Urinary bladder (tissue), 3 donors: ENCODE results near the genes RGPD3, RGPD4, SULT1C2, GCC2 and LIMS1.

DNA sequence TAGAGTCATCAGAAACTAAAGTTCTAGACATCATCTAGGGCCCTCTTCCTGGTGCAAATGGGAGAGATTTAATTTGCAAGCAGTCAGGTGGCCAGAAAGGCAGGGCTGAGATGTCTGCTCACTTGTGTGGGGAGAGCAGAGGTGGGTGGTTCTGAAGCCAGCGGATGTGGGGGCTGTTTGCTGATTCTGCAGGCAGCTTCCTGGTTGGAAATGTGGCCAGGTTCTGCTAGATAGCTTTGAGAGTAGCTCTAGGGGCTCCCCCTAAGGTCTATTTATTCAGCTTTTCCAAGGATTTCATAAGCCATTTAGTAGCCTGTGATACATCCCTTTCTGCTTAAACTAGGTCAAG, 138.2 kb upstream of the ECRG4 start:
- PRO-cap, result no peak
- RAMPAGE, long total RNA, result no peak

- PRO-cap, result no peak
- RAMPAGE, long total RNA, result no peak
Observed at GRCh38 chr2:106095582-106096171, 30.2 kb downstream of the ECRG4 start.

DNA sequence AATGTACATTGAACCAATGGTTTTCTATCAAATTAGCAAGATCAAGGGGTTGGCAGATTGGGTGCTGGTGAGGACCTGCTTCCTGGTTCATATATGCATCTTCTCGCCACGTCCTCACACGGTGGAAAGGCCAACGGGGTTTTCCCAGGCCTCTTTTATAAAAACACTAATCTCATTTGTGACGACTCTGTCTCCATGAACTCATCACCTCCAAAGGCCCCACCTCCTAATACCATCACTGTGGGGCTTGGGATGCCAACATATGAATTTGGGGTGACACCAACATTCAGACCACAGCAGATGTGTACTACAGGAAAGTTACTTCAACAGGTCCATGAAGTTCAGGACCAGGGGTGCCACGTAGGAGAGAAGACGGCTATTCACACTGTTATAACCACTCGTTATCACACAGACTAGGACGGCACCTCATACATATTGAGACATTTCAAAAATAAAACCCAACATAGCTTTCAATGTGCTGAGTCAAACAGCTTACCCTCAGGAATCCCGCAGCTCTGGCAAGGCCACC, 49.4 kb downstream of the UXS1 start:
- PRO-cap, result no peak
- RAMPAGE, long total RNA, result no peak

DNA sequence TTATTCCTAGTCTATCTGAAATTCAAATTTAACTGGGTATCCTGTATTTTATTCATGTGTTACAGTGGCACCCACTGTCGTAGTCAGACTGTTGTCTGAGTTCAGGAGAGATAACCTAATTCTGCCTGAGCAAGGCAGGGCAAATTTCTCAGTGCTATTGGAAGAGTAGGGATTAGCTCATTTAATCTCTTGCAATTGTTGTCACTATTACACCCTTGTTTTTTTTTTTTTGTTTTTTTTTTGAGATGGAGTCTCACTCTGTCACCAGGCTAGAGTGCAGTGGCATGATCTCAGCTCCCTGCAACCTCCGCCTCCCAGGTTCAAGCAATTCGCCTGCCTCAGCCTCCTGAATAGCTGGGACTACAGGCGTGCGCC, 127.7 kb downstream of the RGPD3 start:
- PRO-cap, result no peak
- RAMPAGE, long total RNA, result no peak

DNA sequence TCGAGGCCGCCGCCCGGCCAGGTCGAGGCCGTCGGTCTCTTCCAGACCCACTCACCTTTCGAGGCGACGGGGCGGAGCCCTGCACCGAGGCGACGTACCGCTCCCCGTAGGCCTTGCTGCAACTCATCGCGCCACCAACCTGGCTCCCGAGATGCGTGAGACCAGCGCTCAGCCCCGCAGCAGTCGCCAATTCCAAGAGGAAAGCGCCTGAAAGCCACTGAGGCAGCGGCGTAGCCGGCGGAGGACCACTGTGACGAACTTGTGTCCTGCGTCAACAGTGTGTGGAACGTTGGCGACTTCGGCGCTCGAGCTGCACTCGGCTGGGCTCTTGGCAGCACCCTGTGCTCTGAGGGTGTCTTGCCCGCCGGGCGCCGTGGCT, at the start of gene RGPD3:
Gene RGPD3, minus strand, starts transcription at position 252 of the 379 bp plus-strand sequence.
- PRO-cap, result no peak
- RAMPAGE, long total RNA, result no peak

DNA sequence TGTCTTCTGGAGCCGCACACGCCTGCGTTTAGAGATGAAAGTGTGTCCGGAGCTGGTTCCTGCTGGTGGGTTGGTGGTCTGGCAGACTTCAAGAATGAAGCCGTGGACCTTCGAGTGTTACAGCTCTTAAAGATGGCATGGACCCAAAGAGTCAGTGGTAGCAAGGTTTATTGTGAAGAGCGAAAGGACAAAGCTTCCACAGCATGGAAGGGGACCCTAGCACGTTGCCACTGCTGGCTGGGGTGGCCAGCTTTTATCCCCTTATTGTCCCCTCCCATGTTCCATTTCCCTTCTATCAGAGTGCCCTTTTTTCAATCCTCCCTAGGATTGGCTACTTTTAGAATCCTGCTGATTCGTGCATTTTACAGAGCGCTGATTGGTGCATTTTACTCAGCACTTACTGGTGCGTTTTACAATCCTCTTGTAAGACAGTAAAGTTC, 90.0 kb downstream of the CD8B2 start:
- PRO-cap, result unidirectional peak, minus-strand start at position 226 of the sequence
- RAMPAGE, long total RNA, result no peak

DNA sequence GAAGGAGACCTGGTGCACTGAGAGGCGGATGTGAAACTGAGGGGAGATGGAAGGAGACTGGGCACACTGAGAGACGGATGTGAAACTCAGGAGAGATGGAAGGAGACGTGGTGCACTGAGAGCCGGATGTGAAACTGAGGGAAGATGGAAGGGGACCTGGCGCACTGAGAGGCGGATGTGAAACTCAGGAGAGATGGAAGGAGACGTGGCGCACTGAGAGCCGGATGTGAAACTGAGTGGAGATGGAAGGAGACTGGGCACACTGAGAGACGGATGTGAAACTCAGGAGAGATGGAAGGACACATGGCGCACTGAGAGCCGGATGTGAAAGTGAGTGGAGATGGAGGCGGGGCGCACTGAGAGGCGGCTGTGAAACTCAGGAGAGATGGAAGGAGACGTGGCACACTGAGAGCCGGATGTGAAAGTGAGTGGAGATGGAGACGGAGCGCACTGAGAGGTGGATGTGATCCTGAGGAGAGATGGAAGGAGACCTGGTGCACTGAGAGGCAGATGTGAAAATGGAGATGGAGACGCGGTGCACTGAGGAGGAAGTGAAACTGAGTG, 281.9 kb upstream of the RGPD4 start:
- PRO-cap, result no peak
- RAMPAGE, long total RNA, result no peak

- PRO-cap, result no peak
- RAMPAGE, long total RNA, result no peak
Observed at GRCh38 chr2:107826694-107827125, at the start of gene RGPD4. RGPD4 (plus strand) TSS chr2:107826892.

DNA sequence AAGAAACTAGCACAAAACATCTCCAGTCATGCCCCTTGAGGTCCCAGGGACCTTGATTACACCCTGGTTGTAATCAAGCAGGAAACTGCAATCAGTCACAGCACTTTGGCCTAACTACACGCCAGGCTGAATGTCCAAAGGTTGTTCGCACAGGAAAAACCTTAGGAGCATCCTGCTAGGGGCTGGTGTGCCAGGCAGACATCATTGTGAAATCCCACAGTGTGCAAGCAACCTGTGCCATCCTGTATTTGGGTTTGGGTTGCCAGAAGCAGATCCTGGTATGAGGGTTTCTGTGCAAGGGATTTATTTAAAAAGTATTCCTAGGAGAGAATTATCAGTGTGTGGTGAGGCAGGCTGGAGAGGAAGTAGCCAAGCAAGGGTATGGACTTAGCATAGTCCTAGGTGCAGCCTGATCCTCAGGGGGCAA, 17.8 kb upstream of the SULT1C2 start:
- PRO-cap, result no peak
- RAMPAGE, long total RNA, result no peak

- PRO-cap, result bidirectional peak, plus-strand start at chr2:108288894, minus-strand start at chr2:108288794
- RAMPAGE, long total RNA, result no peak
Observed at GRCh38 chr2:108288481-108289218, at the start of gene SULT1C2. SULT1C2 (plus strand) TSS chr2:108288895.

DNA sequence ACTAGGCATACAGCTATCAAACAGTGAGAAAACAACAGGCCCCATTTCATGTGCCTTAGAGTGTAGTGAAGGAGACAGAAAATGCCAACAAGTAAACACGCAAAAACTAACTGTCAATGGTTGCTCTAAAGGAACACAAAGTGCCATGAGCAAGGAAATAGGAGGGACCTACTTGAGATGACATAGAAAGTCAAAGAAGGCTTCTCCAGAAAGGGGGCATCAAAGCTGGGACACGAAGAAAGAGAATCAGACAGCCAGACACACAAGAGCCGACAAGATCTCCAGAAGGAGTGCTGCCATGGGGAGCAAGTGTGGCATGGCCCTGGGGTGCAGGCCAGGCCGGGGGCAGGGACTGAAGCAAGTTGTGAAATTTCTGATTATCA, 715 bp upstream of the SULT1C4 start:
- PRO-cap, result no peak
- RAMPAGE, long total RNA, result no peak

DNA sequence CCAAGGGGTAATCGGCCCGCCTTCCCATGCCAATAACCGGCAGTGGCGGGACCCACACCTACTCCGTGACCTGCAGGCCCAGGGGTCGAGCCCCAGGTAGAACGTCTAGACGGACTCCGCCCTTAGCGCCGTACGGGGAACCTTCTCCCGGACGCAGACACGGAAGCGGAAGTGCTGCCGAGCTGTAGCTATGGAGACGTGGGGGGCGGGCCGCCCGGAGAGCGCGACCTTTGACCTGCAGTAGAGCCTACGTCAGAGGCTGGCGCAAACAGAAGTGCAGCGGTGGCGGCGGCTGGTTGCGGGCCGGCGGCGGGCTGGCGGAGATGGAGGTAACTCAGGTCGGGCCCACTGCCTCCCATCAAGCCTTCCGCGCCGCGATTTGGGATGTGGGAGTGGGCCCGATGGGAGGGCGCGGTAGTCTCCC, at the start of gene GCC2:
Gene GCC2, plus strand, starts transcription at position 255 of the 424 bp plus-strand sequence.
- PRO-cap, result bidirectional peak, plus-strand start at position 271 of the sequence, minus-strand start at position 159 of the sequence
- RAMPAGE, long total RNA, result start-site peak on the plus strand centred at position 263 of the sequence, 40 bp wide, 690 and 78 reads in 2 replicates

- PRO-cap, result no peak
- RAMPAGE, long total RNA, result no peak
Observed at GRCh38 chr2:108471306-108472265, 22.6 kb downstream of the GCC2 start.

- PRO-cap, result bidirectional peak, plus-strand start at chr2:108534477, minus-strand start at chr2:108534177; unidirectional peak, plus-strand start at chr2:108534805; unidirectional peak, minus-strand start at chr2:108535191; bidirectional peak, plus-strand start at chr2:108535567, minus-strand start at chr2:108535407
- RAMPAGE, long total RNA, result no peak
Observed at GRCh38 chr2:108534274-108535481, at the start of gene LIMS1. LIMS1 (plus strand) TSS chr2:108534470.

GRCh38 chr2:108612104-108613109, 78.1 kb downstream of the LIMS1 start:
- PRO-cap, result no peak
- RAMPAGE, long total RNA, result no peak

DNA sequence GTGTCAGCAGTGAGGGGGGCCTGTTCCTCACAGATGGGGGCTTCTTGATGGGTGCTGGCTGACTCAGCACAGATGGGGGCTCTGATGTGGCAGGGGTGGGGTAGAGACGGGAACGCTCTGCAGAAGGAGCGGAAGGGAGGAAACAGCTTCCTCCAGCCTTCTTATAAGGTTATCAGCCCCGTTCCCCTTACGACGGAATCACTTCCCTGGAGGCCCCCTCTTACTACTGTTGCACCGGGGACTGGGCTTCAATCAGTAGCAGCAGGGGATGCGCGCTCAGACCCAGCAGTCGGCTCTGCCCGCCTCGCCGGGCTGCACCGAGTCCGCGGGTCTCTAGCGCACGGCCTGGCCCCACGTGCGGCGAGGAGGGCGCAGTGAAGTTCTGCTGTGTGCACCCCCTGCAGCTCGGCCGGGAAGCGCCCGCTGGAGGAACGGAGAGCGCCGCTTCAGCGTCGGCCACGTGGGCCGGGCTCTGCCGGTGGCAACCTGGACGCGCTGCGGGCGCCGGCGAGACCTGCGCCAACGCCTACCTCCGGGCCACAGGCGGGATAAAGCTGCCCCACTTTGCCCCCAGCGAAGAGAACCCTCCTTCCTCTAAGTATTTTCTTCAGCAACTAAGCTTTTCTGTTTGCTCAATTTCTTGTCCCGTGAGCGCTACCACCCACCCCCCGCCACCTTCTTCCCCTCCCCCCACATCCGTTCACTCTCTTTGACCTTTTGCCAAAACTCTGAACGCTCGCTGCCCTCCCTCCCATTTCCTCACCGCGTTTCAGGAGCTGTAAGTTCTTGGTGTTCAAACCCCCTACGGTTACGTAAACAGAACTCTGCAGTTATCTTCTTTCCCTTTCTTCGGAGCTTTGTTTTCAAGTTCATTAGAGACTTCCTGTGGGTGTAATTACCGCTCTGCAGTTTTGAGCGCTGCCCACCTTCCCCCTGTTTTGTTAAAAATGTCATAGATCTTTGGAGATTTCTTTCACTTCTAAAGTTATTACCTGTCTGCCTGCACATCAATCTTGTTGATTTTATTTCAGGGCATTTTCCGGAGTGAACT, 42.5 kb upstream of the EDAR start:
- PRO-cap, result no peak
- RAMPAGE, long total RNA, result no peak

DNA sequence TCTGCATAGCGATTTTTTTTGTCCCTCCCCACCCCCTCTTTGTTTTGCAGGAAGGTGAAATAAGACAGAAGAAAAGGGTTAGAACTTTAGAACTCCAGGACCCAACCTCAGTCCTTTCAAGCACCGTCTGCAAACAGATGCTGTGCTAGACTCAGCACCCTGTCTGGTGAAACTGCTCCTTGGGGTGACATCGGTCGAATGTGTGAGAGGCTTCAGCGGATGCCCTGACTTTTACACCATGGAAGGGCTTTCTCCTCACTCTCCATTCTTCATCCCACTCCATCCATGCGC, 43.2 kb upstream of the EDAR start:
- PRO-cap, result no peak
- RAMPAGE, long total RNA, result no peak

DNA sequence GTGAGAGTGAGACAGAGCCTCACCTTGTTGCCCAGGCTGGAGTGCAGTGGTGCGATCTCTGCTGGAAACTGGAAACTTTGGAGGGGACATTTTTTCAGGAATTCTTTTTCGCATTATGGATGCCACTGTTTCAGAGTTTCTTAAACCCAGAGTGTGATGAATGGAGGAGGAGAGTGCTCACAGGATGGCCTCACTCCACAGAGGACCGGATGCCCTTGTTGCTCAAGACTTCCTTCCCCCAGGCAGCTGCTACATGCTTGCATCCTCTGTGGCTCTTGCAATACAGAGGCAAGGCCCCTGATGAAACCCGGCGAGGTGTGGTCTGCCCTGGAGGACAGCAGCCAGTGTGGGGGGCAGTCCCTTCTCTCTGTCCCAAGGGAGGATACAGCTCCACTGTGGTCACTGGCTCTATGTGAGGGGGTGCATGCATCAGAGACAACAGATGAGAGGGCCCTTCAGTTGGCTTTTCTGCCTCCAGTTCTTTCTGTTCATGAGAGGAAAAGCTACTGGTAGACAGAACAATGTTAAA, 109.6 kb downstream of the SH3RF3 start:
- PRO-cap, result no peak
- RAMPAGE, long total RNA, result no peak

GRCh38 chr2:109348771-109349319, 219.8 kb downstream of the SH3RF3 start:
- PRO-cap, result no peak
- RAMPAGE, long total RNA, result no peak

GRCh38 chr2:109447209-109447896, 166.4 kb downstream of the SEPTIN10 start:
- PRO-cap, result no peak
- RAMPAGE, long total RNA, result no peak